Ovary (tissue), 7 donors: ENCODE measurements around the genes SI, MYNN and SEC62.

GRCh38 chr3:164197387-164197696 is 881.0 kb downstream of the SI start:
- PRO-cap, 7 experiments: no peak in any of the 7 experiments
- RAMPAGE, long total RNA, 2 experiments: no peak in any of the 2 experiments

GRCh38 chr3:164460856-164461262 is 617.4 kb downstream of the SI start:
- PRO-cap, 7 experiments: no peak in any of the 7 experiments
- RAMPAGE, long total RNA, 2 experiments: no peak in any of the 2 experiments

- PRO-cap, 7 experiments: no peak in any of the 7 experiments
- RAMPAGE, long total RNA, 2 experiments: no peak in any of the 2 experiments
These were observed at the start of gene SI for GRCh38 chr3:165078254-165078652. SI (minus strand) TSS chr3:165078496.

- PRO-cap, 7 experiments: no peak in any of the 7 experiments
- RAMPAGE, long total RNA, 2 experiments: no peak in any of the 2 experiments
These were observed 78.8 kb downstream of the SERPINI1 start for GRCh38 chr3:167814140-167814858.

GRCh38 chr3:168026770-168027326 is 68.9 kb downstream of the GOLIM4 start:
- PRO-cap, 7 experiments: no peak in any of the 7 experiments
- RAMPAGE, long total RNA, 2 experiments: no peak in any of the 2 experiments

- PRO-cap, 7 experiments: no peak in any of the 7 experiments
- RAMPAGE, long total RNA, 2 experiments: no peak in any of the 2 experiments
These were observed 66.8 kb downstream of the GOLIM4 start for GRCh38 chr3:168028906-168029346.

- PRO-cap, 7 experiments: no peak in any of the 7 experiments
- RAMPAGE, long total RNA, 2 experiments: no peak in any of the 2 experiments
These were observed 775.2 kb upstream of the GOLIM4 start for GRCh38 chr3:168870750-168871429.

DNA sequence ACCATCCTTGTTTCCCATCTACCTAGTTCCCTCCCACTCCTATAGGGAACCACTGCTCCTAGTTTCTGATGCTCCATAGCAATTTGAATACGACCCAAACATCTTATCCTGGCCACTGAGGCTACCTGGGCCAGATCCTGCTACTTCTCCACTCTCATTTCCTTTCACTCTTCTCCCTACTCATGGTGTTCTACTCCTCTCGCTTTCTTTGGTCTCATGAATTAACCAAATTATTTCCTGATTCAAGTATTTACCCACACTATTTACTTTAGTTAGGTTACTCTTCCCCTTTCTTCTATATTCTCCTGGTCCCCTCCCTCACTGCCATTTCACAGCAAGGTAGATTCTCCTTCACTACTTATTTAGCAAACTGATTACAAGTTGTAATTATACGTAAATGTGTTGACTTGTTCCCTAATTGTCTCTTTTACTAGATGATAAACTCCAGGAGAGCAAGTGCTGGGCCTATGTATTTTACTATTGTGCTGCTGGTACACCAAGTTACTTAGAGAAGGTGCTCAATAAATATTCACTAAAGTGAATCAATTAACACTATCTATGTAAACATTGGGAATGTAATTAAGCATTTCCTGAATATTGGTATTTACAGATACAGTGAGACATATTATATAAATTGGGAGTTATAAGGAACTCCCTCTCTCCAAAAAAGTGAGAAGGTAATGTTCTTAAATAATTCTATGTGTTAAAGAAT is 355.6 kb downstream of the MECOM start:
- PRO-cap, 7 experiments: no peak in any of the 7 experiments
- RAMPAGE, long total RNA, 2 experiments: no peak in any of the 2 experiments

GRCh38 chr3:169348813-169349645 is 314.5 kb downstream of the MECOM start:
- PRO-cap, 7 experiments: no peak in any of the 7 experiments
- RAMPAGE, long total RNA, 2 experiments: no peak in any of the 2 experiments

- PRO-cap, 7 experiments: no peak in any of the 7 experiments
- RAMPAGE, long total RNA, 2 experiments: no peak in any of the 2 experiments
These were observed 274.3 kb downstream of the MECOM start for GRCh38 chr3:169389233-169389516.

DNA sequence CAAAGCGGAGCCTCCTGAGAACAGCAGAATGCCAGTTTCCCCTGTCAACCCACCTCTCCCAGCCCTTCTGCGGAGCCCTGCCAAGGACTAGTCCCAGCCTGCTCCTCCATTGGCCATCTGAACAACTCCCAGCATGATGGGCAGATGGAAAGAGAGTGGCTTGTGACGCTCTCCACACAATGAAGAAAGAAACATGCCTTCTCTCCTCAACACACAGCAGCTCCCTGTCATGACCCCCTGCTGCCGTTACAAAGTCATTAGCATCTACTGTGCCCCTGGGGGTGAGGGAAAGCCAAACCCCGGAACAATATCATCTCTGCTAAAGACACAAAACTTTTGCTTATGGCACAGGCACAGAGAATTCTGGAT is 33.6 kb downstream of the MECOM start:
- PRO-cap, 7 experiments: no peak in any of the 7 experiments
- RAMPAGE, long total RNA, 2 experiments: no peak in any of the 2 experiments

- PRO-cap, 7 experiments: no peak in any of the 7 experiments
- RAMPAGE, long total RNA, 2 experiments: no peak in any of the 2 experiments
These were observed 4.4 kb downstream of the MECOM start for GRCh38 chr3:169659049-169659600.

- PRO-cap, 7 experiments: no peak in any of the 7 experiments
- RAMPAGE, long total RNA, 2 experiments: no peak in any of the 2 experiments
These were observed 35.5 kb upstream of the MECOM start for GRCh38 chr3:169698979-169699395.

- PRO-cap, 7 experiments: peak in 7 of 7 experiments; most common plus-strand start chr3:169773399 (in 7); most common minus-strand start chr3:169773330 (in 7)
- RAMPAGE, long total RNA, 2 experiments: start-site peak on the plus strand in 2 of 2 experiments, at chr3:169772778-169773410 at its widest, 15 to 298 reads per replicate; start-site peak on the minus strand in 1 of 2 experiments, at chr3:169773305-169773349 at its widest, 21 reads per replicate
These were observed at the start of gene MYNN for GRCh38 chr3:169772559-169773510. MYNN (plus strand) TSS chr3:169773396.

DNA sequence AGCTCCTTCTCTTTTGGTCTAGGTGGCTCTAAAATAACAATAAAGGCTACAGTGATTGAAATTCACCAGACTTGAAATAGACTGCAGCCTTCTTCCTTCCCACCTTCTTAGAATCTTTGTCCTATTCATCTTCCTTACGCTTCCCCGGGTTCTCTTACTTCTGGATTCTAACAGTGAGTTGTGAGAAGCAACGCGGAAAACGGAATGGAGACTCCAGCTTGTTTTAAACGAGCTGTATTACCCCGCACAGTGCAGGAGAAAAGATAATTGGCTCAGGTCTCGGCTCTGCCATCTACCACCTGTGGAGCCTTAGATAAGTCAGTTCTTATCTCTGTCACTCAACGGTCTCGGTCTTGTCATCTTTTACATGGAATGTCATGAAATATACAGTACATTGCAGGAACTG is 616 bp upstream of the SEC62 start:
- PRO-cap, 7 experiments: no peak in any of the 7 experiments
- RAMPAGE, long total RNA, 2 experiments: no peak in any of the 2 experiments

DNA sequence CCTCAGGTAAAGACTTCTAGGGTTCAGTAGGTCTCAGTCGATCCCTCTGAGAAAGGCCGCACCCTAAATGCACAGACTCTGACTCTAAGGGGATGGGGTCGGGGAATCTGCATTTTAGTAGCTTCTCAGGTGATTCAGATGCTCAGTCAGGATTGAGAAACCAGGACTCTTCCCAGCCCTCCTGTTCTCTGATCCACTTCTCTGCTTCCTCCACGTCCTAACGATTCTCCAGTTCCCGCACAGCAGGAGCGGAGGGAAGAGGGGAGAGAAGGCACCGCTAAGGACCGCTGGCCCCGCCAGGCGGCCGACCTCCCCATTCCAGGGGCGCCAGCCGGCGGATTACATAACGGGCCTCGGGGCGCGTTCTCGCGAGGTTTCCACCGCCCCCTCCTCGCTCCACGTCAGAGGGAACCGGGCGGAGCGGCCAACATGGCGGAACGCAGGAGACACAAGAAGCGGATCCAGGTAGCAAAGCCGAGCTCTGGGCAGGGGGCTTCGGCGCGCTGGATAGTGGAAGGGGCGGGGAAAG is at the start of gene SEC62:
SEC62 (plus strand) TSS at position 414 of the 529 bp plus-strand sequence.
- PRO-cap, 7 experiments: peak in 7 of 7 experiments; most common plus-strand start position 418 of the sequence (in 5); most common minus-strand start position 341 of the sequence (in 7)
- RAMPAGE, long total RNA, 2 experiments: start-site peak on the plus strand in 2 of 2 experiments, centred at positions 423 to 431 of the sequence, 36 to 2,858 reads per replicate

- PRO-cap, 7 experiments: no peak in any of the 7 experiments
- RAMPAGE, long total RNA, 2 experiments: no peak in any of the 2 experiments
These were observed 30.8 kb upstream of the GPR160 start for GRCh38 chr3:170007141-170007340.

GRCh38 chr3:170038572-170039137 is 860 bp downstream of the GPR160 start:
- PRO-cap, 7 experiments: no peak in any of the 7 experiments
- RAMPAGE, long total RNA, 2 experiments: no peak in any of the 2 experiments

DNA sequence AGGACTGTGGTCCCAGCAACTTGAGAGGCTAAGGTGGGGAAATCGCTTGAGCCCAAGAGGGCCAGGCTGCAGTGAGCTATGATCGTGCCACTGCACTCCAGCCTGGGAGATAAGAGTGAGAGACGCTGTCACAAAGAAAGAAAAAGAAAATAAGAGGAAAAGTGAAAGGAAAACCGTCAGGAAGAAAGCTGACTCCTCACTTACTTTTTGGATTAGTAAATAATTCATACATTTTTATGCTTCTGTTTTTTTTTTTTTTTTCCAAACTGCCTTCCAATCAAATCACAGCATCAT is 1.3 kb downstream of the PHC3 start:
- PRO-cap, 7 experiments: no peak in any of the 7 experiments
- RAMPAGE, long total RNA, 2 experiments: no peak in any of the 2 experiments

DNA sequence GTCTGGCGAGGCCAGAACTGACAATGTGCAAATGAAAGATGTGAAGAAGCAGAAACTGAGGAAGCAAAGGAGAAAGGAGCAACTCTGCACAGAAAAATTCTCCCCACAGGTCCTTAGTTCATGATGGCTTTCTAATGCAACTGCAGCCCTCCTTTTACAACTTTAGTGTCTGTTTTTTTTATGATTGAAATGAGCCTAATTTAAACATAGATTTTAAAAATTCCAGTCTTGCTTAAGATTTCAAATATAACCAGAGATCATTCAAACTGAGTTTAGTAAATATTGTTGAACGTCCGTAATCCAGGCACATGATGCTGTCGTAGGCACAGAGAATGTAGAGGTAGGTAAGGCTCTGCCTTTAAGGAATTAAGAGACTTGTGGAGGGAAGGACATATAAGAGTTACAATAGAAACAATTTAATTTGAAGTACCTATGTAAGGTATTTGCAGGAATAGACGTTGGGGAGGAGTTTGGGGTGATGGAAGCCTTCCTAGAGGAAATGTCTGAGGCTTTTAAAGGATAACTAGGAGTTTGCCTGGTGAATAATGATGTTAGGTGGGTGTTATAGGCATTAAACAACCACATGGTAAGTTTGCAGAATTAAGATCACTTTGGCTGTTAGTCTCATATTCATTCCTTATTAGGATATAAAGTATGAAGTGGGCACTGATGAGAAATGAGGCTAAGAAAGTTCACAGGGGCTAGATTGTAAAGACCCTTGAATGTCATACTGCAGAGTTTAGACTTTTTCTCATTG is 5.0 kb downstream of the PRKCI start:
- PRO-cap, 7 experiments: no peak in any of the 7 experiments
- RAMPAGE, long total RNA, 2 experiments: no peak in any of the 2 experiments